Hair follicle dermal papilla cell (primary cell): Measurements from ENCODE around the genes HPD, CFAP251 and DIABLO.

DNA sequence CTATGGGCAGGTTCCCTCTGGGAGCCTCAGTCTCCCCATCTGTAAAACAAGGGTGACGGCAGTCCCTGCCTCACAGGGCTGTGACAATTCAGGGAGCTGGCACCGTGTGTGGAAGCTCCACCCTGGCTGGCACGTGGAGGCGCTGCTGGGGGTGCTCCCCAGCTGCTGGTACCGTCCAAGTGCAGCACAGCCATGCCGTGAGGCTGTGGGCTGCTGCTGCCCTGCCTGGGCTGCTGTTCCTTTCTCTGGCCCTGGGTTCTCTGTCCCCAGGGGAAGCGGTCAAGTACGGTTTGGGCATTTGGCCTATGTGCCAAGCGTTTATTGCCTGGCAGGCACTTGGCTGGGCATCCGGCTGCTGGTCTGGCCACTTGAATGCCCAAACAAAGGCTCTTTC lies 39.7 kb downstream of the RHOF start:
- CAGE, long polyA plus RNA, result no peak

- CAGE, long polyA plus RNA, result no peak
Measured at GRCh38 chr12:121774533-121775379, 18.7 kb downstream of the RHOF start.

- CAGE, long polyA plus RNA, result no peak
Measured at GRCh38 chr12:121782825-121783382, 10.6 kb downstream of the RHOF start.

GRCh38 chr12:121787713-121788152 lies 5.8 kb downstream of the RHOF start:
- CAGE, long polyA plus RNA, result no peak

- CAGE, long polyA plus RNA, result no peak
Measured at GRCh38 chr12:121812352-121812925, 8.6 kb downstream of the SETD1B start.

DNA sequence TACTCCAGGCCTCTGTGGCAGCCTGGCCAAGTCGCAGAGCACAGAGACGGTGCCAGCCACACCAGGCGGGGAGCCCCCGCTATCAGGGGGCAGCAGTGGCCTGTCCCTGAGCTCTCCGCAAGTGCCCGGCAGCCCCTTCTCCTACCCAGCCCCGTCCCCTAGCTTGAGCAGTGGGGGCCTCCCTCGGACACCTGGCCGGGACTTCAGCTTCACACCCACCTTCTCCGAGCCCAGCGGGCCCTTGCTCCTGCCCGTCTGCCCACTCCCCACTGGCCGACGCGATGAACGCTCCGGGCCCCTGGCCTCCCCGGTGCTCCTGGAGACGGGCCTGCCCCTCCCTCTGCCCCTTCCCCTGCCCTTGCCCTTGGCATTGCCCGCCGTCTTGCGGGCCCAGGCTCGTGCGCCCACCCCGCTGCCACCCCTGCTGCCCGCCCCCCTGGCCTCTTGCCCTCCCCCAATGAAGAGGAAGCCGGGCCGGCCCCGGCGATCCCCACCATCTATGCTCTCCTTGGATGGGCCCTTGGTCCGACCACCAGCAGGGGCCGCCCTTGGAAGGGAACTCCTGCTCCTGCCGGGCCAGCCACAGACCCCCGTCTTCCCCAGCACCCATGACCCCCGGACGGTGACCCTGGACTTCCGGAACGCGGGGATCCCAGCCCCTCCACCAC lies 19.0 kb downstream of the SETD1B start:
- CAGE, long polyA plus RNA, result no peak

- CAGE, long polyA plus RNA, result no peak
Measured at GRCh38 chr12:121825024-121825683, 21.3 kb downstream of the SETD1B start.

GRCh38 chr12:121858763-121859834 lies at the start of gene HPD:
HPD (minus strand) TSS chr12:121858859.
- CAGE, long polyA plus RNA, result no peak

DNA sequence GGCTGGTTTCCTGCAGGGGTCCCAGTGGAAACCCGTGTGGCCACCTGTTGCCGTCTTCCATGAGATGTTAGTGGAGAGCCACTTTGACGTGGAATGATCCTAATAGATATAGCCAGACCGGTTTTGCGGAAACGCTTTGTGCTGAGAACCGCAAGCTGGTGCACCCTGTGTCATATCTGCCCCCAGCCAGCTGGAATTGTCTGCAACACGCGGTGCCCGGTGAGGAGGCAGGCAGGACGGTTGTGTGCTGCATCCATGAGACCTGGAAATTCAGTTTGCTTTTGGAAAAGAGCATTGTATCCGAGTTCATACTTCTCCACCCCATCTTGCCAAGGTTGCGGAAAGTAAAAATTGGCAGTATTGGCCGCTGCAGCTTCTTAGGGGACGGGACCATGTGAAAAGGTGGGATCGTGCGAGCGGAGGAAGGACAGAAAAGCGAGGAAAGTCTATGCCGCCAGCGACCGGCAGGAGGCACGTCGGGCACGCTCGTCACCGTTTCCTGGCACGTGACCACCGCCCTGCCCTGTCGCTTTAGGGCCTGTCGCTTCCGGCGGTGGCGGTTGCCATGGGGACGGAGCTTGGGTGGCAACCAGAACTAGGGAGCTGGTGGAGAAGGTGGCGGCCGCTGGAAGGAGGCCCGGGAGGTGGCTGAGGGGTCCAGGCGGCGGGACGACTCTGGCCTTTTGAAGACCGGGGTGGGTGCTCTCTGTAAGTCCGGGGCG lies at the start of gene CFAP251:
Gene CFAP251 (plus strand): TSS at position 592 of the 722 bp plus-strand sequence.
- CAGE, long polyA plus RNA, result no peak

- CAGE, long polyA plus RNA, result no peak
Measured at GRCh38 chr12:122024105-122024663, 2.5 kb downstream of the BCL7A start.

- CAGE, long polyA plus RNA, result no peak
Measured at GRCh38 chr12:122067911-122068569, 10.5 kb upstream of the MLXIP start.

DNA sequence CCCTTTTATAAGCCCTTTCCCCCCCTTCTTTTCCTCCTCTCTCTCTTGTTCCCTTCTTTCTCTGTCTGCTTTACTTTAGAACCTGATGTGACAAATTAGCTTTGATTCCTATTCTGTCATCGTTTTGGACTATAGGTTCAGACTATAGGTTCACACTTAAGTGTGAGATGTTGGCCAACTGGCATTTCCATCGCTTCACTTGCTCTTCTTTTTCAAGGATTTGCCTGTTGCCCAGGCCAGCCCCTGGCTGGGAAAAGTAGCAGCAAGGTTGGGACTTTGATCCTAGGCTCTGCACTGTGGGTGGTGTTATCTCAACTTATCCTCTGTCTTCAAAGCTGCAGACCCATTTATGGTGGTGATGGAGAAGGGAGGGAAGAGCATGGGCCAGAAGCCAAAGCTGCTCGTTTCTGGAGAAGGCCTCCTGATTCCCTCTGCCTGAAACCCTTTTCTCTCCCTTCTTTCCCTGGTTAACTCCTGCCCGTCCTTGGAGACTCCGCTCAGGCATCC lies 27.3 kb downstream of the MLXIP start:
- CAGE, long polyA plus RNA, result no peak

DNA sequence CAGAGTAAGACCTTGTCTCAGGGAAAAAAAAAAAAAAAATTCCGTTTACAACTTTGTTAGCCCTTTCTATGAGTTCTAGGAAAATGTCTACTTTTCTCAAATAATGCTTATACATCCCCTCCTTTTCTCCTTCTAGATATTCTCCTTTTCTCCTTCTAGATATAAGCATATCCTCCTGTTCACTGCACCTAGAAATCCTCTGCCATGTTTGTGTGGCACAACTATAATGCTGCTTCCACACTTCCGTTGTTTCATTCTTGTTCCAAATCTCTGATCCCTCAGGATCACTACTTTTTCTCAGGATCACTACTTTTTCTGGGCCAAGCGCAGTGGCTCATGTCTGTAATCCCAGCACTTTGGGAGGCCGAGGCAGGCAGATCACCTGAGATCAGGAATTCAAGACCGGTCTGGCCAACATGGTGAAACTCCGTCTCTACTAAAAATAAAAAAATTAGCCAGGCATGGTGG lies 10.0 kb downstream of the B3GNT4 start:
- CAGE, long polyA plus RNA, result no peak

- CAGE, long polyA plus RNA, result no peak
Measured at GRCh38 chr12:122225517-122226702, at the start of gene DIABLO. DIABLO (minus strand) TSS chr12:122226052.

DNA sequence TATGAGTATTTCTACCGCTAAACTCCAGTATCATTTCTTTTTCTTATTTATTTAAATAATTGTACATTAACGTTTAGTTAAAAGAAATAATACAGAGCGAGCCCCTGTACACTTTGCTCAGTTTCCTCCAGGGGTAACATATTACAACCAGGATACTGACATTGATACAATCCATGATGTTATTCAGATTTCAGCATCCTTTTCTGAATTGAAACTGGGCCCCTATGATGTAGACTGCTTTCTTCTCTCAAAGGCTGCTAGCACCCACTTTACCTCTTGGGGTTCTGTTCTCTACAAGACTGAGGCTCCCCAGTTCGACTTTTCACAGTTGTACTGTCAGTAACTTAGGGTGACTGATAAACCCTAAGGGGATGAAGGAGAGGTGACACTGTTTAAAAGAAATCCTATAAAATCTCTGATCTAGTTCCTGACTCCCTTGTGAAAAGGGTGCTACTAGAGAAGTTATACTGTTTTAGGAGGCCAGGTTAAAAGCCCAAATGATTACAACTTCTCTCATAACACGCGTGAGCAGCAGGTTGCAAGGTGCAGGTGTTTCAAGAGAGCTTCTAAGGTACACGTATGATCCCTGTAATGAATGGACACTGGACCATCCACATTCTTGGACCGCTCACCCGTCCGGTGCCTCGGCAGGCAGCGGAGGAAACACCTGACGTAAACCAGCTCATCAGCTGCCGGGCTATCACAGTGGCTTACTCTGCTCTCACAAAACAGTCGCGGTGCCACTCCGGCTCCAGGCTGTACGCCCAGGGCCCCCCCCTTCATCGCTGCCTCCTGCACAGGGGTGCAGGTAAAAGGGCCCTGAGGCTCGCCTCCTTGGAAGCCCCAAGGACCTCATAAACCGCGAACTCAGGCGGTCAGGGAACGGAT lies 687 bp downstream of the VPS33A start:
- CAGE, long polyA plus RNA, result no peak

DNA sequence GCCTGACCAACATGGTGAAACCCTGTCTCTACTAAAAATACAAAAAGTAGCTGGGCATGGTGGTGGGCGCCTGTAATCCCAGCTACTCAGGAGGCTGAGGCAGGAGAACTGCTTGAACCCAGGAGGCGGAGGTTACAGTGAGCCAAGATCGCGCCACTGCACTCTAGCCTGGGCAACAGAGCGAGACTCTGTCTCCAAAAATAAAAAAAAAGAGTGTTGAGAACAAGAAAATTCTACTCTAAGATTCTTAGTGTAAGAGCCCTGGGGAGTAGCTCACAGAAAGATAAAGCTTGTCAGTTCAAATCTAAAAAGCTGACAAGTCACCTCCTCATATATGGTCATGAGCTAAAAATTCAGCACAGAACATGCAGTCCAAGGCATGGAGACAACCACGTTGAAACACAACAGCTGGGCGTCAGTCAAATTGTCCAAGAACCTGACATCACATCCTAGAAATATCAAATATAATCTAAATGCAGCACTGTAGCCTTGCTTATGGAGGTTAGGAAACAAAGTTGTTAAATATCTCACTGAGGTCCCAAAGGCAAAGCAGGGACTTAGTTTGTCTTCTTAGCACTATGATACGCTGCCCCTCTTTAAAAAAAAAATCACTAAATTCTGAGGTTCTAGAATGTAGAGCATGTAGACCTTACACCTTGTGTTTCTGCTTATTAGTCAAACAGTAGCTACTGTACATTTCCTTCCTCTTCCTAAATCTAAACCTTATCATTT lies 47.7 kb downstream of the CLIP1 start:
- CAGE, long polyA plus RNA, result no peak

DNA sequence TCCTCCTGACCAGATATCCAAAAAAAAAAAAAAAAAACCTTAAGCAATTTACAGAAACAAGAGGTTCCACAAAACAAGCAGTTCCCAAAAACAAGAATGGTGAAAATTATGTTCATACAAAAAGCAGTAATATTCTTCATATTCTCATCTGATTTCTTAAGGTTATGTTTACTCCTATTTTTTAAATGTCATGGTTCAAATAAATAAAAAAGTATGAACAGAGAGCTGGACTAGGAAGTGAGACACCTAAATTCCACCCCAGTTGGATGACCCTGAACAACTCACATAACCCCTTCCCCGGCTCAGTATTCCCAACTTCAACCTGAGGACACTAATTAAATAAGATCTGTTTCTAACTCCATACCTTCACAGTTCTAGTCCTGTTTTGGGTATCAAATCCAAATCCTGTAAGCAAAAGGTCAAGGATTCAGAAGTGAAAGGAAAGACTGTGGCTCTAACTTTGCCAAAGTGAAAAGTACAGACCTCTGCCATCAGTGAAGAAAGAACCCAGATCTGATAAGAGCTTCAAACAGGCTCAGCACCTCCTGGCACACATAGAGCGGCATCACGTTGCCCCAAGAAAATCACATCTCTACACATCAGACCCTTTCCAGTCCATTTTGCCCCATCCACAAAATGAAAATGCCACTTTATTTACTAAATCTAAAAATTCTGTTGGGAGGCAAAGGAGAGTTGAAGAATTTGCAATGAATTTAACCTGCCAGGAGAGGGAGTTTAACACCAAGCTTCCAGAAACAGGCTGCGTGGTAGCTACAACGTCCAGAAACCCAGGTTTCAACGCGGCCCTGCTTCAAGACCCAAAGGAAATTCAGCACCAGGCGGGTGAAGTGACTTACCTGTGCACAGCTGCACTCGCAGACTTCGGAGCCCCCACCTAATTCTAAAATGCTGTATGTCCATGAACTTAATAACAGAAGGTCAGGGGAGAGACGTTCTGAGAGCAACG lies 23.3 kb downstream of the CLIP1 start:
- CAGE, long polyA plus RNA, result no peak

DNA sequence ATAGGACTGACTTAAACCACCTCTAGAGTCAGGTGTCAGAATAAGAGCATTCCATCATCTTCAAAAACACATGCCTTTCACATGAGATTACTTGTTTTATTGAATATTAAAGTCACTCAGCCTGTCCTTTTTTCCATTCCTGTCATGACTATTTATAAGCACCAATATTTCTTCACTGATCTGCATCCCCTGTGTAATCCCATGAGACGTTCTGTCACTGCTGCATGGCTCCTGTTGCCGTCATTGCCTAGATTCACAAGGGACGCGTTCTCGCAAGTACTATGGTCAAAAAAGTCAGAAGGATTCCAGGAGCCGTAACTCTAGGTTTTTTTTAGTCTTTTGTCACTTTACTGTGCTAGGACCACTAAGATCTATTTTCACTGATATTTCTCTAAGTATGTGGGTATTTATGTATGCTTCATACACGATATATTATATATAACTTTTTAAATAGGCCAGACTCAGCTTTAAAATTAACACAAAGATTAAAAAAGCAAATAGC lies 17.4 kb downstream of the CLIP1 start:
- CAGE, long polyA plus RNA, result no peak

DNA sequence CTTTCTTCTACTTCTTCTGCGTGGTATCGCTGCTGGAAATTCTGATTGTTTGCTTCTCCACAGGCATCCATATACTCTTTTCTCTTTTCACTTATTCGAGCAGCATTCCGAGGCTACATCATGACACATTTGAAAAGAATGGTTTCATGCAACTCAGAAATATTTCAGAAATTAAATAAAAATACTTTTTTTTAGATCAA lies 18.9 kb downstream of the ZCCHC8 start:
- CAGE, long polyA plus RNA, result no peak

GRCh38 chr12:122484626-122485395 lies 15.9 kb downstream of the ZCCHC8 start:
- CAGE, long polyA plus RNA, result no peak